A673 (cell line): ENCODE measurements around the gene LPIN1.

GRCh38 chr2:10628001-10628544, 61.7 kb downstream of the NOL10 start:
- PRO-cap, result no peak

GRCh38 chr2:10810661-10811241, 1.8 kb downstream of the PDIA6 start:
- PRO-cap, result unidirectional peak, plus-strand start at chr2:10811021

DNA sequence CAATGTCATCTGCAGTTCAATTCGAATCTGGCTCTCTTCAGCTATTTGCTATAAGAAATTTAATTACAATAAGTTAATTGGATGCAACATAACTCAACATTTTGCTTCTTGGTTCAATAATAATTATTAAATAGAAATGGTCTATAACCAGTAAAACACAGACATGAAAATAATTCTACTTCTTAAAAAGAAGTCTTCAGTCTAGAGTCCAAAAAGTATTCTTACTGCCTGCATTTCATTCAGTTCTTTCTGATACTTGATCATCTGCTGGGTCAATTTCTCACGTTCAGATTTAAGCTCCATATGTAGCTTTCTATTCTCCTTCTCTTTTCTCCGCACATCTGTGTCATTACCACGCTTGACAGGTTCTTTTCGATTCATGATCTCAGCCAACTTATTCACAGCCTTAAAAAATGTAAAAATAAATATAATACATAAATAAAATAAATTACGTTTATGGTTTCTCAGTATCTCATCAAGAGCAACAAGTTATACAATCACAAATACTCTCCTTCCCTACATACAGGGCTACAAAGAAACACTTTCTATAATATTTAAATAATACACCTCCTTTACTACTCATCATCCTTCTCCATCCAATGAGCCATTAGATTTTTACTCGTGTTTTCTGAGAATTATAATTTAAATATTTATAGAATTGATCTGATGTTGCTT, 42.2 kb downstream of the SLC66A3 start:
- PRO-cap, result no peak

DNA sequence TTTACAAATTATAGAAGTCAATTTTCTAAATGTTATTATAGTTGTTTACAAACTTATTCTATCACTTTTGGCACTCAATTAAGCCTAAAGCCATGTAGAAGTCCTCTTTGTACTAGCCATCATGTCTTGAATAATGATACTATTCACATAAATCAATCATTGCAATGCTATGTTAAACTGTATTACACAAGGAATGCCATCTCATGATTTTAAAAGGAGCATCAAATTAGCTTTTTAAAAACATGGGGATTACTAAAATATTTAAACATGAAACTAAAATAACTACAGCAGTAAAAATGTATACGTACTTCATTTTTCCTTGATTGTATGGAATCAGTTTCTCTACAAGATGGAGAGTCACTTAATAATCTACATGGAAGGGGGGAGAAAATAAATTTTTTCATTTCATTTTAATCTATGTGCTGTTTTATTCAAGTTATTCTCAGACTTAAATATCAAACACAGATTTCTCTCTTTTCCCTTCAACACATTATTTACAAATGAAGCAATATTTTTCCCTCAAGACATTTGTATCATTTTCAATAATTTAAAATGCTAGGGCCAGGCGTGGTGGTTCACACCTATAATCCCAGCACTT, 63.5 kb downstream of the SLC66A3 start:
- PRO-cap, result no peak

DNA sequence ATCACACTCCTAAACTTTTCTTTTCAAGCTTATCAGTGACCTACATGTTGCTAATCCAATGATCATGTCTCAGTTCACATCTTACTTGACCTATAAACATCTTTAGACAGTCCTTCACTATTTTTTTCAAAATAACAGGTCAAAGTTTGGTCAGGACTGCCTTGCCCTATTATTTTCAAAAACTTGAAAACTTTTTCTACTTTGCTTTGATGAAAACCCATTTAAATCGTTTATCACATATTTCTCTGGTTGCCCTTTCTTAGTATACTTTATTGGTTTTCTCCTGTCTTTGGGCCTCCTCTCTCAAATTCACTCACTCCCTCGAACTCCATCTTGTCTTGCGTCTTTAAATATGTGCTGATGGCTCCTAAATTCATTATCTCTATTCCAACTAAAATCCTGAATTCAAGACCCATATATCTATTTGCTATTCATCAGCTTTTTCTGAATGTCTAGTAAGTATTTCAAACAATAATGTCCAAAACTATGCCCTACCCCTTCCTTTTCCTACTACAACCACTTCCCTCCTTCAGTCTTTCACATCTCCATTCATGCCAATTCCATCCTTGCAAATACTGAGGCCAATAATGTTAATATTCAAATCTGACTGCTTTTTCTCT, 40.5 kb downstream of the ROCK2 start:
- PRO-cap, result no peak

GRCh38 chr2:11391296-11391955, 47.0 kb upstream of the ROCK2 start:
- PRO-cap, result no peak

DNA sequence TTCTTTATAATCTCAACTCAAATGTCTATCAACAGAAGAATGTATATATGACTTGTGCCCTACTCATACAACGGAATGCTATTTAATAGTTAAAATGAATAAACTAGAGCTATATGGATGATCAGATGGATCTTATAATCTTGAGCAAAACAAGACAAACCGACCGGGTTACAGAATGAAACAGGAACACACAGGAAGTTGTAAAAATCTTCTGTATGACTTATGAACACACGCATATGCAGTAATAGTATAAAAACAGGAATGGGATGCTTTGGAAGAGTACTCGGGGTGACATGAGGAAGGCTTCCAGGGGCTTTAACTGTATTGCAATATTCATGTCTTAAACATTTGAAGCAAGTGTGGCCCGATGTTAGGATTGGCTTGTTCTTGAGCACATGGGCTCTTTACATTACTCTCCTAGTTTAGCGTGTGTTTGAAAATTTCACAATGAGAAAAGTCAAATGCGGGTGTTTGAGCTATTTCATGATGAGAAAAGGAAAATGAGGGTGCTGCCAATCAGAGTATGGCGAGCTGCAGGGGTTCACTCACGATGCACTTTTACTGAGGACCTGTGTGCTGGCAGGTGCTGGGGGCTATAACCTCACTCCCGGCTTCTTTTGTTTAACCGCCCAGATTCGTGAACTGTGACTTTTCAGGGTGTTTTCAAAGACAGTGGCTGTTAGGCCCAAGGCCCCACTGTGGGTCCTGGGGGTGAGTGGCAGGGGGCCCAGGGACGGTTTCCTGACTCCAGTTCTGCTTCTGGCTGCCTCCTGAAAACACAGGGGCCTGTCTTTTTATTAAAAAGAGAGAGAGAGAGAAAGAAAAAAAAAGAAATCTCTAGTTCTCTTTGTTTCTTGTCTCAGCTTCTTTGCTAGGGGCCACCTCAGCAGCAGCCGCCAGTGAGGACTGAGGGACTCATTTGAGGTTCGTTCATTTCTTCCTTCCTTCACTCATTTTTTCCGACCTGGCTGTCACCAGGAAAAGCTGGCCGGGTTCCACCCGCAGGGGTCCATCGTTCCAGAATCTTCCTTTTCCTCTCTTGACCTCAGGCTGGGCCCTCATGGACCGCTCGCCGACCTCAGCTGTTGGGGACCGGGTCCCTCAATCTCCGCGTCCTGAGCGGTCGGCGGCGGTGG, 15.2 kb upstream of the E2F6 start:
- PRO-cap, result no peak

DNA sequence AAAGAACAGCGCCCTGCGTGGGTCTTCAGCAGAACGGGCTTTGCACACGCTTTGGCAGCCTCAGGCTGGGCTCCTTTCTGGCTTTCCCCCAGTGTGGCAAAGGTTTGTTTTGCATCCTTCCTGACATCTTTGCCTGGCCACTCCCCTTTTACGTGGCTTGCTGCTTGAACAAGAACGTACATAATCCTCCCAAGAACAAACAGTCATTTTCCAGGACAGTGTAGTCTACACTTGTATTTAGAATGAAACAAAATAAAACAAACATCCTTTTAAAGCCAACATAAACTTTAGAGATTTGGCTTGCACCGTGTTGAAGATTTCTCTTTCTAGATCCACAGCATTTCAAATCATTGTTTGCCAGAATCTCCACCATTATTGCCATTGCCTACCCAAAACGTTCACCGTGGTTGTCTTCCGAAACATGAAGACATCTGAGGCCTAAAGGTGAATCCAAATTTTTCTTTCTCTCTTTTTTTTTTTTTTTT, 25.4 kb upstream of the GREB1 start:
- PRO-cap, result no peak

DNA sequence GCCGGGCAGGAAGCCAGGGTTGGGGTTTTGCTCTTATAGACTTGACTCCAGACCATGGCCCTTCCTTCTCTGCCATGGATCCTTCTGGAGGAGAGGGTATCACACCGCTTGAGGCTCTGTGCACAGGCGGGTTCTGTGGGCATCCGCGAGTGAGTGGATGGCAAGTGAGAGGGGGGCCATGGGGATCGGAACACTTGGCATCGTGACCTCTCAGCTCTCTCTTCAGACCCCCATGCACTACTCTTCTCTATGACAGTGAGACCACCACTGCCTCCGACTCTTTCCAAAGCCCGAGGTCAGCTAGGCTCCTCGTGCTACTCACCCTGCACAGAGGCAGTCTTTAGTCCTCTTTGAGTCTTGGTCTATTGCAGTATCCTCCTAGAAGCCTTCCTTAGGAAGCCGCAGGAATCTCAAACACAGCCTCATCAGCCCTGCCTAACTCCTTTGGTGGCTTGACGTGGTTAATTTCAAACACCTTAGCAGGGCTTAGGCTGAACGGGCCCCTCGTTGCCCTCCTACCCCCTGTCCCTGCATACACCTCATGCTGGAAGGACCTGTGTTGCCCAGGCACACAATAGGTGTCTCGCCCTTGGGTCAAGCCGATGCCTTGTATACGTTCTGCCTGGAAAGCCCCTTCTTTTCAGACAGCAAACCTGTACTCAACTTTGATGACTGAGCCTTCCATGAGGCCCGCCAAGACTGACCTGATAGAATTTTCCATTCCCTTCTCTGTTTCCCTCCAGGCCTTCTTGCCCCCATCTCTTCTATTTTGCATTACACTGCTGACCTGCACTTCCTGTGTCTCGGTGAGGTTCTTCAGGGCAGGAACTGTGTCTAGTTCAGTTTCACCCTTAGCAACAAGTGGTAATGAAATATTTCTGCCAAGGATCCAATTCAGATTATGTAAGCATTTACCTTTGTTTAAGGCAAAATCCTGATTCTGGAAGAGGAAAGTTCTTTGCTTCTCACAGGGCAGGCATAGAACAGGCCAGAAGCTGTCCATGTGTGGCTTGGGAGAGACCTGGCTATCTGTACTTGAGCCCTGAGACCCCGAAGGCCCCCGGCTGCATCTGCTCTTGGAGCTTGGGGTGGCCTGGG, 7.8 kb downstream of the GREB1 start:
- PRO-cap, result no peak

DNA sequence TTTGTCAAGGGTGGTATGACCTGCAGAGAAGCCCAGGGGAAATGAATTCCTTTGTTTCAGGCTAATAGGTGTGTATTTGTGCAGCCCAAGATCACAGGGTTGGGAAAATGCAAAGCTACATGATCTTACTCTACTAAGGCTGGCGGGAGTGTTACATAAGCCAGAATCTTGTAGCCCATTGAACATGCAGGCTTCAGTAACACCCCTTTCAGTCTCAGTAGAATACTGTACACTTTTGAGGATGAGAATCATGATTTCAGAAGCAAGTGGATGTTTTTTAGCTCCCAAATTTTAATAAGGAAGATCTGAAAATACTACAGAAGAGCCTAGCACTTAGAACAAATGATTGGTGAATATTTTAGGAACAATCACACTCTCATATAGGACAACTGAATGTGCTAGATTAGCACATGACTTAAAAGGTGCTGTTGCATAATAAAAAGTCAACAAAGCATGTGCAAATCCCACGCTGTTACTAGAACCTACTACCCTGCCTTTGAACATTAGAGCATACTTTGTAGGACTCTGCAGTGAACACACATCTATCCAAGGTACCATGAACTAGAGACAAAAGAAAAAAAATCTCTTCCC, 23.8 kb upstream of the LPIN1 start:
- PRO-cap, result no peak

DNA sequence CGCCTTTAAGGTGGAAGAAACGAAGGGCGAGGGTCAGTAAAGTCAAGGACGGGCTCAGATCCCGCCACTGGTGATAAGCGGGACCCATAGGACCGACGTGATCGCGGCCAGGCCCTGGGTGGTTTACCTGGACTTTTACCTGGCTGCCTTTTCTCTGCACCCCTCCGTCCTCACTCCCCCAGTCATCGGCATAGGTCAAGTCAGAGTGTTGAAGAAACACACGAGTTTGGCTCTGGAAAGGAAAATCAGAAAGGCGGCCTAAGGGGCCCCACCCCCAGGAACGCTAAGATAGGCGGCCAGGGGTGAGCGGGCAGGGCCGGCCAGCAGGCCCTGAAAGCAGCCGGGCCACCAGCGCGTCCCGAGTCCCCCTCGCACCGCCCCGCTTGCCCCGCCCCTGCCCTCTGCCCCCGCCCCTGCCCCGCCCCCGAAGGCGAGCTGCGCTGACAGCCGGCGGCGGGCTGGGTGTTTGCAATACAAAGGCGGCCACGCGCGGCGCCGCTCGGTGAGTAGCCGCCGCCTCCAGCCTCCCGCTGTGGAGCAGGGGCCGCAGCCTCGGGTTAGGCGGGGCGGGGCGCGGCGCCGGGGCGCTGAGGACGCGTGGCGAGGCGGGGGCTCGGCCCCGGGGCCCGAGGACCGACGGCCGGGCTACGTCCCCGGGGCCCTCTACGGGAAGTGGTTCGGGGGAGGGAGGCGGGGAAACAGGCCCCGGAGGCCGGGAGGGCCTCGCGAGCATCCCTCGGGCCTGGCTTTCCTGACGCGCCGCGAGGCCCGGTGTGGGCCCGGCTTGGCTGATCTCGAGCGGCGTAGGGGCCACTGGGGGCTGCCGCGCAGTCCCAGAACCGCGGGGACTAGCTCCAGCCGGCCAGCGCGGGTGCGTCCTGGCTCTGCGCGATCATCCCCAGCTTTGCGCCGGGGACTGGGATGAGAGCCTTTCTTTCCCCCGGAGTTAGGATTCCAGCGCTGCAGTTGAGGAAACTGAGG, at the start of gene LPIN1:
Gene LPIN1 (plus strand): TSS at position 463 of the 981 bp plus-strand sequence.
- PRO-cap, result unidirectional peak, plus-strand start at position 476 of the sequence; unidirectional peak, plus-strand start at position 582 of the sequence; bidirectional peak, plus-strand start at position 752 of the sequence, minus-strand start at position 674 of the sequence; unidirectional peak, minus-strand start at position 906 of the sequence

- PRO-cap, result no peak
These were observed 787 bp downstream of the LPIN1 start for GRCh38 chr2:11747151-11747687.

DNA sequence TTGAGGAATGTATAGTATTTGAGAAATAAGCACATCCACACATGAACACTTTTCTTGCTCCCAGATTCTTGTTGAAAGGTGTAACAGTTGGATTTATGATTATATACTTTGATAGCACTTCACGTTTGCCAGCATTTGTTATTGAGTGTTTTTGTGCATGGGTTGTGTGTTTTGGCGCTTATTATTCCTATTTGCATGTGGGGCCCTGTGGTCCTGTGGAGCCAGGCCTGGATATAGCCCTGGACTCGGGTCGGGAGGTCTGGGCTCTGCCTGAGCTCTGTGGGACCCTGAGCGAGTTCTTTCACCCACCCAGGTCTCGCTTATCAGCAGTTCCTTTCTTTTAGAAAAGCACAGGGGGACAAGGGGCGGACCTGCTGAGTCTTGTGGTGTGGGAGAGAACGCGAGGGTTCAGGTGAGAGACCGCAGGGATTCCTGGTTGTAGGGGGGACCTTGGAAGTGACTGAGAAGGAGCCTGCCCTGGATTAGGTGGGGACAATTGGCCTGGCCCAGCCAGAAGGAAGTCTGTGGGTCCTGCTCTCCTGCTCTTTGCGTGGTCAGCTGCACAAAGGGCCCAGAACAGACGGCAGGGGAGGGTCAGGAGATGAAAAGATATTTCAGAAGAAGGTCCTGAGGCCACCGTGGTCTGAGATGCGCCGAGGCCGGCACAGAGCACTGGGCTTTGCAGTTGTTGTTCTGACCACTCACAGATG, 1.4 kb downstream of the LPIN1 start:
- PRO-cap, result no peak

DNA sequence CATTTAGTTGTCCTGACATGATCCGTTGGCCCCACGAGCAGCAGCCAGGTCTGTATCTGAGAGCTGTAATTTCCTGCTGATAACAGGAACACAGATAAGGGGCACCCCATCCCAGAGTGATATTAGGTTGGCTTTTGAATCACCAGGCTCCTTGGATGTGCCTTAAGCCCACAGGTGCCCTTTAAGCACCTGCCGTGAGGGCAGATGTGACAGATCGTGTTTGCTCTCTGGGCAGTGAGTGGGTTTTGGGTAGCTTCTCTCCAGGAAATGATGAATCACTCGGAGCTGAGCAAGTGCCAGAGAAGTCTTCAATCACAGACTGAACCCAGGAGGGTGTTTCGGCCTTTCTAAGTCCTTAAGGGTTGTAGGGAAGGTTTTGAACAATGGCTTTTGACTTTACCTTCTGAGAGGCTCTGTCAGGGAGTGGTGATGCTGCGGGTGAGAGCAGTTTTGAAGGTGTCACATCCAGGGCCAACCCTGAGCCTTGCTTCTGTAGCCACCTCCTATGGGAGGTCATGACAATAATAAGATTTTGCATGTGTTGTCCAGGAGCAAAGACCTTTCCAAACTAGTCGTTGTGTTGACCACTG, 7.8 kb downstream of the LPIN1 start:
- PRO-cap, result no peak

DNA sequence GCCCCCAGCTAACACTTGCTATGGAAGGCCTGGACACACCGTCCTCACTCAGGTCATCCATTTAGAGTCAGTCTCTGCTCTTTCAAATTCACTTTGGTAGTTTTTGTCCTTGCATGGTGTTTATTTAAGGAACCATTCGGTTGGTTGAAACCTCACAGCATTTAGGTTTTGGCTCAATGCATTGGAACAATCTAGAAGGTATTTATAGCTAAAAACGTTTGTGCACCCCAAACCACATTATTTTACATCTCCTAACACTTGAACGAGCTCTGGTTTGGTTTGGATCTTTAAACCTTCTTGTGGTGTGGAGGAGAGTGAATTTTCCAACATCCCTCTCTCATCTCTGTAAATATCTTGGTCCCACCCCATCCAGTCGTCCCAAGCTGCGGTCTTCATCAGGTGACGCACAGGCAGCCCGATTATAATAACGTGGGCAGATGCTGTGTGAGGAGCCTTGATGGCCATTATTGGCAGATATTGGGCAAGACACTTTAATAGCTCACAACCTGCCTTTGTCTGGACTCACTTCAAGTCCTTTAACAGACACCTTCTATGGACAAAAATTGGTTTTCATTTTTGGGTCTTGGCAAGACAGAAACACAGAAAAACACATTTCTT, 288.0 kb downstream of the LPIN1 start:
- PRO-cap, result no peak

- PRO-cap, result bidirectional peak, plus-strand start at chr2:12155882, minus-strand start at chr2:12155734
These were observed 409.3 kb downstream of the LPIN1 start for GRCh38 chr2:12155648-12156188.

- PRO-cap, result bidirectional peak, plus-strand start at chr2:12326088, minus-strand start at chr2:12326013
These were observed 390.9 kb upstream of the TRIB2 start for GRCh38 chr2:12325957-12326174.

GRCh38 chr2:12918609-12919362, 202.1 kb downstream of the TRIB2 start:
- PRO-cap, result no peak

DNA sequence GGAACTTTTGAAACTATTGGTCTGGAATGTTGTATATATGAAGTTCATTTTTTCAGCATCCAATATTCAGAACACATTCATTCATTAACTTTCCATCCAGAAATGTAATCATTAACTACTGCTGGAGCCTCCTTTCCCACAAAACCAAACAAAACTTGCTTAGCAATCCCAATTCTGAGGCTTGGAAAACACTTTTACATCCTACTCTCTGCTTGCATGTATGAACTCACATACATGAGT, 869 bp upstream of the LRATD1 start:
- PRO-cap, result no peak

- PRO-cap, result no peak
These were observed 170.6 kb upstream of the MYCN start for GRCh38 chr2:15769705-15770193.